Cerebellum (tissue), 5 donors: ENCODE measurements around the genes STK26, SAGE1 and MAP7D3.

GRCh38 chrX:132022645-132023423 is at the start of gene STK26:
STK26 (plus strand) TSS chrX:132023302.
- PRO-cap, 3 experiments: peak in 3 of 3 experiments; most common plus-strand start chrX:132023276 (in 2); most common minus-strand start chrX:132023126 (in 1)
- RAMPAGE, long total RNA: no peak

GRCh38 chrX:132432950-132433495 is 55.8 kb downstream of the MBNL3 start:
- PRO-cap, 3 experiments: no peak in any of the 3 experiments
- RAMPAGE, long total RNA: no peak

DNA sequence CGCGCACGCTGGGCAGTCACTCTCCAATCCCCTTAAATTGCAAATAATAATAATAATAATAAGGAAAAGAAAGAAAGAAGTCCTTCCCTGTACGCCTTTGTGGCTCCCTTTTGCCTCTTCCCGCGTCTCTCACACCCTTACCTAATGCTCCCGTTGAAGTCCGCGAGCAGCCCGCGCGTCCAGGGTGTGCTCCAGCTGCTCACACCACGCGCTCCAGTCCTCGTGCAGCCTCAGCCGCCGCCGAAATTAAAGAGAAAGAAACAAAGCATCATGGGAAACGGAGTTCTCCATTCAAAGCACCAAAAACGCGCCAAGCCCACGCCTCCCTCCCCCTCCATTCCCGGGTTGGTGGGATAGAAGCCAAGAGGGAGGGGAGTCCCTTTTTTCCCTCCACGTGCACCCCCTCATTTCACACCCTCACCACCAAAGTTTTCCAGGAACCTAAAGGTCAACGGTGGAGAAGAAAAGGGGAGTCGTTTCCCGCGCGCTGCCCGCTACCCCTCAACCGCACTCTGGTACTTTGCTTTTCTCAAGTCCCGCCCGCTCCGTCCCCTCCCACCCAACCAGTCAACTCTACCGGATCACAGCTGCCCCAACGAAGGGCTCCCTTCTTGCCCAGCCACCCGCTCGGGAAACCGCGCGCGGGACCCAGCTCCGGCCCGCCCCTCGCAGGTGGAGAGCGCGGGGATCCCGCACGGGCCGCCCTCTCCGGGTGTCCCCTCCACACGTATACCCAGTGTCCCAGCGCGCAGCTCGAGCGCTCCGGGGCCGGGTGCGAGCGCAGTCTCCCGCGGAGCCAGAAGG is 65.3 kb upstream of the CCDC160 start:
- PRO-cap, 3 experiments: no peak in any of the 3 experiments
- RAMPAGE, long total RNA: no peak

DNA sequence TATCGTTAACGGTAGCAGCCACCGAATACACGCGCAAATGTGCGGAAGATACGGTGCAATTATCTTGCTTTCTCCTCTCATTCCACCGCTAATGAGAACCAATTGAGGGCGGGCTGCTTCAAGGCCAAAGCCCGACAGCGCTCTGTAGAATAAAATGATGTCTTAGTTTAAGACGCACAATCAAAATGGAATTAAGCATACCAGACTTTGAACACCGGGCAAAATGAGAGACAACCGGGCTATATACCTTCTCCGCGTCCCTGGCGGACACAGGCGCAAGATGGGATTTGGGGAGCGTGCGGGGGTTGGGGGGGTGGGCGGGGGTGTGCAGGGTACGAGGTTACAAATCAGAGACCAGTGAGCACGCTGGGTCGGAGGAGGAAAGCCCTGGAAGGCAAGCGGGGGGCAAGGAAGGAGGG is 63.9 kb upstream of the CCDC160 start:
- PRO-cap, 3 experiments: no peak in any of the 3 experiments
- RAMPAGE, long total RNA: no peak

DNA sequence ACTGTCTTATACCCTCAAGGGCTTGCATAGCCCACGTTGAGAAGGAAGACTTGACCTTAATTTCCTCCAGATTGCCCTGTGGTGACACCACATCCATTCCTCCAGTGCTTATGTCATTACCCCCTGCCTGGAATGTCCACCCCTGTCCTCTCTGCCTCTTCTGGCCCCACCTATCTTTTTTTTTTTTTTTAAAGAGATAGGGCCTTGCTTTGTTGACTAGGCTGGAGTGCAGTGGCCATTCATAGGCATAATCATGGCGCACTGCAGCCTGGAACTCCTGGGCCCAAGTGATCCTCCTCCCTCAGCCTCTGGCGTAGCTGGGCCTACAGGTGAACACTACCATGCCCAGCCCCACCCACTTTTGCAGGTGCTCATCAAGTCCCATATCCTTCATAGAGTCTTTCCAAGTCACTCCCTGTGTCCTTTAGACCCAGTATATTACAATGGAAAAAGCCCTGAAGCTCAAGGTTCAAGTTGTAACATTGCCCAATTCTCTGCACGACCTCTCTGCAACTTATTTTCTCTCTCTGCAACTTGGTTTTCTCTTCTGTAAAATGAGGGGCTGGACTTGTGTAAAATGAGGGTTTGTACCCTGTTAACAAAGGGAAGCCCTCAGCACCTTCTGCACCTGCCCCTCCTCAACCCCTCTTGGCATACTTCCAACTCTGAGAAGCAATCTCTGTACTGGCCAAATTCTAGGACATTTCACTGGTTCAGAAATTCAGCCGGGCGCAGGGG is 77.6 kb downstream of the HPRT1 start:
- PRO-cap, 3 experiments: no peak in any of the 3 experiments
- RAMPAGE, long total RNA: no peak

DNA sequence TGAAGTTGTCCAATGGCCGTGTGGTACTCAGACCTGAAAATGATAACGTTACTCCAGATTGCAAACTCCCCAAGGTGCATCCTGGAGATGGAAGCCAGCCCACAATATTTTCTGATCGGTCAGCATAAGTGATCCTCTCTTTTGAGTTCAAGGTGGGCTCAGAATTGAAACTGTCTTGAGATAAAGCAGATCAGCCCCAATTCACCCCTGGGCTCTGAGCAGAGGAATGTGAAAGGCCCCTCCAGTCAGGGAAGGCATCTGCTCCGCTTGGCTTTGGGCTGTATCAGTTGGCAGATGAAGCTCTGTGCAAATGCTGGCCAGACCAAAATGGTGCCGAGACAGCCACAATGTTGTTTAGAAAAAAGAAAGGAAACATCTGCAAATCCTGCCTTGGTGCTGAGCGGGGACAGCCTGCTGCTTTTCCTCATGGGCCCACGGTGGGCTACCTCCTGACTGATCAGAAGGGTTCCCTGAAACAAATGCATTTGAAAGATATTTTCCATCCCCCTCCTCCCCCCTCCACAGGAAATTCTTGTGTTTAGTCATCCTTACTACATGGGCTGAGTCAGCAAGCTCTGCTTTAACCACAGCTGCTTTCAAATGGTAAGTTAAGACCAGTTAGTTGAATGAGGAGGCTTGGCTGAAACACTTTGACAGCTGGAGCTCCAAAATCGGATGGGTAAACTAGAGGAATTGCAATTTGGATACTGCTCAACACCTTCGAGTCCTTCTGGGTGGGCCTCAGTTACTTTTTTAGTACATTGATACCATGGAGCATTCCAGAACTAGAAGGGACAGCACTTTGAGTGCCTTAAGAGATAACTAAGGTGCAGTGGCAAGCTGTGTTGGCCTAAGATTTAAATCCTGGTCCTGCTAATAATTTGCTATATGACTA is 36.2 kb downstream of the PLAC1 start:
- PRO-cap, 3 experiments: no peak in any of the 3 experiments
- RAMPAGE, long total RNA: no peak

GRCh38 chrX:134936487-134936931 is 21.5 kb upstream of the MOSPD1 start:
- PRO-cap, 3 experiments: no peak in any of the 3 experiments
- RAMPAGE, long total RNA: no peak

DNA sequence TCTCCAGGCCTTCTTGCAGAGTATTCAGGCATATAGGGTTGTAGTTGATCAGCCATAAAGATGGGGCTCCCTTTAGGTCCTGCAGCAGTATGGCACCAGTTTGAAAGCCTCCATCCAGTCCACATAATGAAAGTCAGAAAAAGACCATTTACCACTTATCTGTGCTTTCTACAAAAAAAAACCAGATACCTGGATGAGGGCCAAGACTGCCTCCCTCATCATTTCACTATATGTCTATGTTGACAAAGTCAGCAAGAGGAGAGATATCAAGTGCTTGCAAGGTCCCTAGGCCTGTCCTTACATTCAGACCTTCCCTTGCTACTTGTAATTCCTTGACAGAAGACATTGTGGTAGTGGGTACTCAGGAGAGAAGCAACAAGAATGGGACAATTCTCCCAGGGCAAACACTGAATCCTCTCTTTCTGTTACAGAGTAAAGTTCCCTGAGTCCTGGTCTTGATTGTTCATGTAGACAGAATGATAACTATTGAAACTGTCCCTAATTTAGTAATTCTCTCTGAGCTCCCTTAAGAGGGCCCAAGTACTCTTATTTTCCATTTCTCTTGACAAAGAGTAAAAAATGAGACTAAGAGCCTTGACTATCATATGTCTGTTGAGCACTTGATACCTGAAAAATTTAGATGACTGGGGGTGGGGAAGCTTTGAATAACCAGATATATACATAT is 22.9 kb upstream of the ETDC start:
- PRO-cap, 3 experiments: no peak in any of the 3 experiments
- RAMPAGE, long total RNA: no peak

DNA sequence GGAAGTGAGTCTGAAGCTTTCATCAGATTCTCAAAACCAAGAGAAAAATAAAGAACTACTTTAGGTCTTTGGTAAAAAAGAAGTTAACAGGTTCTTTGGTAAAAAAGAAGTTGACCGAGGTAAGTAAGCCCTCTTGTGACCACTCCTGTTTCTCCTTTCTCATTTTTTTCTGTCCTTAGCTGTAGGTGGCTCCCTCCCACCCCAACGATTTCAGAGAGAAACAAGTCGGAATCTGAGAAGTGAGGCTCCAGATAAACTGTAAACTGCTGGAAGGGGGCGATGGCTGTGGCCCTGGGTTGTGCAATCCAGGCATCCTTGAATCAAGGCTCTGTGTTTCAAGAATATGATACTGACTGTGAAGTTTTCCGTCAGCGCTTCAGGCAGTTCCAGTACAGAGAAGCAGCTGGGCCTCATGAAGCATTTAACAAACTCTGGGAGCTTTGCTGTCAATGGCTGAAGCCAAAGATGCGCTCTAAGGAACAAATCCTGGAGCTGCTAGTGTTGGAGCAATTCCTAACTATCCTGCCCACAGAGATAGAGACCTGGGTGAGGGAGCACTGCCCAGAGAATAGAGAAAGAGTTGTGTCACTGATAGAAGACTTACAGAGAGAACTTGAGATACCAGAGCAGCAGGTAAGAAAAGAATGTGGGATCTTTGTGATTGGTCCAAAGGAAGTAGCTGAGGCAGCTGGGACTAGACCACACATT is 2.4 kb downstream of the ZNF449 start:
- PRO-cap, 3 experiments: no peak in any of the 3 experiments
- RAMPAGE, long total RNA: no peak

GRCh38 chrX:135423197-135423861 is 1.6 kb downstream of the SMIM10L2A start:
- PRO-cap, 3 experiments: no peak in any of the 3 experiments
- RAMPAGE, long total RNA: no peak

GRCh38 chrX:135893175-135894017 is at the start of gene SAGE1:
SAGE1 (plus strand) TSS chrX:135893716.
- PRO-cap, 3 experiments: no peak in any of the 3 experiments
- RAMPAGE, long total RNA: no peak

GRCh38 chrX:136044627-136045468 is 59.6 kb downstream of the SLC9A6 start:
- PRO-cap, 3 experiments: no peak in any of the 3 experiments
- RAMPAGE, long total RNA: no peak

GRCh38 chrX:136148176-136148883 is 48.5 kb upstream of the FHL1 start:
- PRO-cap, 3 experiments: no peak in any of the 3 experiments
- RAMPAGE, long total RNA: no peak

DNA sequence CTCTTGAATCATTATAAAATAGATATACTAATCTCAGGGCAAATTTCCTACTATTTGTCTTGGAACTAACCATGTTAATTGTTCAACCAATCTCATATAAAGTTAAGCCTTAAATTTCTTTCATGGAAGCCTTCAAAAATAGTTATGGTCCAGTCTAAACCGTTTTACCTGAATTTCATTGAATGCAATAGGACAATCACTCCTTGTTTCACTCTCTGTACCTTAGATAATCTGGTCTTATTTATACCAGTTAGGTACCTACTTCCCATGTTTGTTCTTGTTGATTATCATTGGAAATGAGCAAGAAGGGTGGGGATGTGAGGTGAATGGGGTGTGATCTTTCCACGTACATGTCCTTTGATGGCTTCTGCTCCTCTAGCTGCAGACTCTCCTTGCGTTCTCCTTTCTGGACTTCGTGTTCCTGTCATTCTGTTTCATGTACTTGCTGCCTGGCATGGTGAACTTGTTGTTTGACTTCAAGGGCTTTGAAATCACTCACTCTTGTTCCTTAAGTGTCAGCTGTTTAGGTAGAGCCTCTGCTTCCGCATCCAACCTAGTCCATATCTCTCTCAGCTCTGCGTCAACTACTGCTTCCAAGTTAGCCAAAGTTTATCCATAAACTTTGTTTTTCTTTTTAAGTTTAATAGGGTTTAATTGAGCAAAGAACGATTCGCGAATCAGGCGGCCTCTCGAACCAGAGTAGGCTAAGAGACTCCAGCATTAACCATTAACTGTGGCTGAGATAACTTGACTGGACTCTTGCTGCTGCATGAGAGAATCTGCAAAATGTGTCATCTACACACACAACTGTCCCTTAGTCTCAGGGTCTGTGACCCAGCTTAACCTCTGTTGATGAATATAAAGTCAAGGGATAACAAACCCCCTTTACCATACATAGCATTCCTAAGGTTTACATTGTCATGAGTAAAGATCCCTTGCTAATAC is 6.8 kb upstream of the FHL1 start:
- PRO-cap, 3 experiments: no peak in any of the 3 experiments
- RAMPAGE, long total RNA: no peak

GRCh38 chrX:136206713-136207212 is 9.9 kb downstream of the FHL1 start:
- PRO-cap, 3 experiments: no peak in any of the 3 experiments
- RAMPAGE, long total RNA: no peak

DNA sequence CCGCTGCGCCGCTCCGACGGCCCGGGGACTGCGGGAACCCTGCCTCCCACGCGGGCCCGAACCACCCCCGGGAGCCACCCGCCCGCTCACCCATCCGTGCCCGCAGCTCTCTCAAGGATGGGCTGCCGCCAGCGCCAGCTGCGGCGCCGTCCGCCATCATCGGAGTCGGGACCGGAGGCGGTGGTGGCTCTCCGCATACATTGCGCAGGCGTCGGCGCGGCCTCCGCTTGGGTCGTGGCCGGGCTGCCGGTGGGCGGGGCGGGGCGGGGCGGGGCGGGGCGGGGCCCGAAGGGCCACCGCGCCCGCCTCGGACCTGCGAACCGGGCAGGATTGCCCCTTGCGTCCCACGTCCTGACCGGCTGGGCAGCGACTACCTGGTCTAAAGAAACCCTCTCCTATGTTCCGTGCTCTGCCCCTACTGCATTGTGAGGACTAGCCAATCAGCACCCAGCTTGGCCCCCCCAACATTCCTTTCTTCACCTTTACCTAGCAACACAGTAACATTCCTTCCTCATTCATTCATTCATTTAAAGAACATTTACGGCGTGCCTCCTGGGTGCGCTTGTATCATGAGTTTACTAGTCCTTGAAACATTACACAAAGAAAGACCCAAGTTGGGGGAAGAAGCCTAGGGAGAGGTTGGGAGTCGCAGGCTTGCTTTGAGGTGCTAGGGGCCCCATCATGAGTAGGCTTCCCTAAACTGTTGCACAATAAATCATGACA is at the start of gene MAP7D3:
Gene MAP7D3 (minus strand): TSS at position 202 of the 723 bp plus-strand sequence.
- PRO-cap, 3 experiments: peak in 2 of 3 experiments; most common minus-strand start position 167 of the sequence (in 1)
- RAMPAGE, long total RNA: start-site peak on the minus strand centred at position 173 of the sequence, 25 bp wide, 654 and 178 reads in 2 replicates

DNA sequence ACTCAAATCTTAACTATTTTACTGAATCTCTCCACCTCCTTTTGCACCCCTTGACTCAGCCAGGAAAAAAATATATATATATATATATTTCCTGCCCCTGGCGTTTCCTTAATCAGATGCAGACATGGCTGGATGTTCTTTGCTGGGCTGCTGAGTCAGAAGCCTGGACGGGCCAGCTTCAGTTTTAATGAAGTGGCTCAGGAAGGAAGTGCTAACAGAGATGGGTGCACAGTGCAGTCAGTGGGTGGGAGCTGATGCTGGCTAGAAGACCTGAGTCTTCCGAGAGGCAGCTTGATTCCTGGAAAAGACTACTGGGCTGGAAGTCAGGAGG is 8.6 kb upstream of the CD40LG start:
- PRO-cap, 3 experiments: no peak in any of the 3 experiments
- RAMPAGE, long total RNA: no peak

DNA sequence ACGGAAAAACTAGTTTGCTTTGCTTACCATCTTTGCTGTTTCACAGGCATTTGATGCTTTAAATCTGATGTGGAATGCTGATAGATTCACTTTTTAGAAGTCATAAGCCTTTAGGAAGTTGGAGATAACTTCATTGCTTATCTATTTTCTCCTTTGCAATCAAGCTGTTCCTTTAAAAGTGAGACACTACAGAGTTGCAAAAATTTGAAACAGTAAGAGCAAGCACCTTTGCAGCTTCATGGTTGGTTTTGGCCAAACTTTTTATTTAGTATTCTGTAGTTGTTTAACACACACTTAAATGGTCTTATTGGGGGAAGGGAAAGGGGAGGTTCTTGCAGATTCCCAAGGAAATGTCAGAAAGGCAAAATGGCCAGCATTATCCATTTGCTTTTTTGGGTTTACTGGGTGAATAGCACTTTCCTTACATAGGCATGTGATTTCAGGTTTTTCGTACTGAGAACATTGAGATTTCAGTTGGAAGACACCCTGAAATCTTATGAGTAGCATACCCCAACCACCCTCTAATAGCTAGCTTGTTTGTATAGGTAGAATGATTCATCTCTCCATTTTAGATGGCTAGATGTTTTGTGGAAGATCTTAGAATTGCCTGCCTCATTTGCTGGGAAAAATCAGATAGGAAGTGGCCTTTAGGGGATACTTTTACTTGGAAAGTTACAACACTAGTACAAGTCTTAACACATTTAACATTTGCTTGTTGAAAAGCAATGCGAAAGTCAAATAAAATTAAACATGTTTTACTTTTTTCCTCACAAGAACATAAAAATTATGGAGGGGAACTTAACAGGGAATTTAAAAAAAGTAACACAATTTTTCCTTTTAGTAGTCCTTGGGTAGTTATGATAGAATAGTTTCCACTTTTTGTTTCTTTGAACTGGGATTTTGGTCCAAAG is 7.1 kb downstream of the RBMX start:
- PRO-cap, 3 experiments: no peak in any of the 3 experiments
- RAMPAGE, long total RNA: no peak

DNA sequence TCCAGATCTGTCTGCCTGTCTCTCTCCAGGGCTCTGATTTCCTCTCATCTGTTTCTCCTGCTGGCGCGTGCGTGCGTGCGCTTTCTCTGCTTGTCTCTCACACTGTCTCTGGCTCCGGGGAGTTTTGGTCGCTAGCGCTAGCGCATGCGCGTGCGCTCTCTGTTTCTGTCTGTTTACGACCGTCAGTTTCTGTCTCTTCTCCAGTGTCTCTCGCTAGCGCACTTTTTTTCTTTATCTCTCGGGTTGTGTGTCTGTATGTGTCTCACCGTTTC is 1.9 kb downstream of the GPR101 start:
- PRO-cap, 3 experiments: no peak in any of the 3 experiments
- RAMPAGE, long total RNA: no peak

- PRO-cap, 3 experiments: peak in 3 of 3 experiments; most common plus-strand start chrX:137574634 (in 3); most common minus-strand start chrX:137574776 (in 3)
- RAMPAGE, long total RNA: no peak
Observed at GRCh38 chrX:137574510-137574932, 8.6 kb downstream of the ZIC3 start.